Anterior vena cava (tissue), 1 donor: ENCODE measurements around a stretch of chr21.

- PRO-cap = no peak
Observed at GRCh38 chr21:35203237-35203738, 154.2 kb upstream of the RUNX1 start.

DNA sequence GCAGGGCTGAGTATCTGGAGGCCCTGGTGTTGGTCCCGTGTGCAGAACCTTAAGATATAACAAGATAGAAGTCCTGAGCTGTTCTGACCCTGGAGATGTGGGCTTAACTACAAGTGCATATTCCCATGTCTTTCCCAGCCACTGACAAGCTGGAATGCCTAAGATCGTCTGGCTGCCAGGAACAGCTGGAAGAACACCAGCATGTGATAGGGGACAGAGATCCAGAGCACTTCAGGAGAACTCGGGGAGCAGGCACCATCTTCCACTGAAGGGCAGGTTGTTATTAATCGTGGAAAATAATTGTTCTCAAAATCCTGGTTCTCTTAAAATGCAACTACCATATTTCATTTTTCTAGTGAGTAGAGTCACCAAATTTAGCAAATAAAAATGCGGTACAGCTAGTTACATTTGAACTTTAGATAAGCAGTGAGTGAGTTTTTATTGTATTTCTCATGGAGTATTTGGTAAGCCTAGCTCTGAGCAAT, 420.0 kb upstream of the RUNX1 start:
- PRO-cap = no peak

DNA sequence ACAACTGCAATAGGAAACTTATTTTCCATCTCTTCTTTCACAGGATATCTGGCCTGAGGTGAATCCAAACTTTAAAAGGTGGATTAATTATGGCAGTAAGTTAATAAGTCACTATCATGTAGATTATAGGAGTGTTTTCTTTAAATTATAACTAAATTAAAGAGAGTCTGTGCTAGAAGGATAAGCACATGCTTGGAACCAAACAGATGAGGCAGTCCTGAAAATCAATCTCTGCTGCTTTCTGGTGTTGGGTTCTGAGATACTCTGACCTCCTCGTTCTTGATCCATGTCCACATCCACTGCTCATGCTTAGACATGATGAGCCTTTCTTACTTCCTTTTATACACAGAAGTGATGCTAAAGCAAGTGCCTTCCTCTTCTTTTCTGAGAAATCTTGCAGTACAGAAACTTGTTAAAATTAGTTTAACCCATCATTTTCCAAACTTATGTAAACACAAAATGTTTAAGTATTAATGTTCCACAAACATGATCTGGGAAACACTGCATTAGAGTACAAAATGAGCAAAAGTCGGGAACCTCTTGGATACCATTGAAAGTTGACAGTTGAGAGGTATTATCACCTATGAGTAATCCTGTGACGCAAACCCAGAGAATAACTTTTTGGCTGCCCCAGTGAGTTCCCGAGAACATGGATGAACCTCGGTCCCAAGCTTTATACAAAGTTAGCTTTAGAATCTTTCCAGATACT, 429.1 kb upstream of the RUNX1 start:
- PRO-cap = unidirectional peak, plus-strand start at position 644 of the sequence

DNA sequence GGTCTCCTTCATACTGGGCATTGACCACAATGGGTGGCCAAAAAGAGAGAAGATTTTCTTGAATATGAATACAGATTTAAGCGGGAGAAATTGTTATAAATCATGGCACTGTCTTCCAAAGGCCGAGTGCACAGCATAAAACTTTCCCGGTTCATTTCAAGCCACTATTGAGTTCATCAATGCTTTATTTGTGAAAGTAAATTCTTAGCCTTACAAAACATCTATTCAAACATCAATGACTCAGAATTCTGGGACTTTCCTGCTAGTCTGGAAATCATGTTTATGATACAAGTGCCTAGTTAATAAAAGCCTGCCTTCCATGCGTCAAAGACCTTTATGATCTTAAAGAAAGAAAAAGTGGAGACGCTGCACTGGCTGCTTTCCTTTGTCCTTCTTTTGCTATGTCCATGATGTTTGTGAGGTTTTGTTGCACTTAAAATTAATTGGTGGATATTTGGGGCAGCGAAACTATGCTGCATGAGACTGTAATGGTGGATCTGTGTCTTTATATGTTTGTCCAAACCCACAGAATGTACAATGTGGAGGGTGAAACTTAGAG, 137.7 kb downstream of the SETD4 start:
- PRO-cap = no peak

- PRO-cap = no peak
Observed at GRCh38 chr21:36004492-36004908, 55.8 kb downstream of the SETD4 start.

GRCh38 chr21:36065524-36065869, 4.3 kb upstream of the CBR1 start:
- PRO-cap = no peak

- PRO-cap = no peak
Observed at GRCh38 chr21:36078996-36079572, 9.3 kb downstream of the CBR1 start.

DNA sequence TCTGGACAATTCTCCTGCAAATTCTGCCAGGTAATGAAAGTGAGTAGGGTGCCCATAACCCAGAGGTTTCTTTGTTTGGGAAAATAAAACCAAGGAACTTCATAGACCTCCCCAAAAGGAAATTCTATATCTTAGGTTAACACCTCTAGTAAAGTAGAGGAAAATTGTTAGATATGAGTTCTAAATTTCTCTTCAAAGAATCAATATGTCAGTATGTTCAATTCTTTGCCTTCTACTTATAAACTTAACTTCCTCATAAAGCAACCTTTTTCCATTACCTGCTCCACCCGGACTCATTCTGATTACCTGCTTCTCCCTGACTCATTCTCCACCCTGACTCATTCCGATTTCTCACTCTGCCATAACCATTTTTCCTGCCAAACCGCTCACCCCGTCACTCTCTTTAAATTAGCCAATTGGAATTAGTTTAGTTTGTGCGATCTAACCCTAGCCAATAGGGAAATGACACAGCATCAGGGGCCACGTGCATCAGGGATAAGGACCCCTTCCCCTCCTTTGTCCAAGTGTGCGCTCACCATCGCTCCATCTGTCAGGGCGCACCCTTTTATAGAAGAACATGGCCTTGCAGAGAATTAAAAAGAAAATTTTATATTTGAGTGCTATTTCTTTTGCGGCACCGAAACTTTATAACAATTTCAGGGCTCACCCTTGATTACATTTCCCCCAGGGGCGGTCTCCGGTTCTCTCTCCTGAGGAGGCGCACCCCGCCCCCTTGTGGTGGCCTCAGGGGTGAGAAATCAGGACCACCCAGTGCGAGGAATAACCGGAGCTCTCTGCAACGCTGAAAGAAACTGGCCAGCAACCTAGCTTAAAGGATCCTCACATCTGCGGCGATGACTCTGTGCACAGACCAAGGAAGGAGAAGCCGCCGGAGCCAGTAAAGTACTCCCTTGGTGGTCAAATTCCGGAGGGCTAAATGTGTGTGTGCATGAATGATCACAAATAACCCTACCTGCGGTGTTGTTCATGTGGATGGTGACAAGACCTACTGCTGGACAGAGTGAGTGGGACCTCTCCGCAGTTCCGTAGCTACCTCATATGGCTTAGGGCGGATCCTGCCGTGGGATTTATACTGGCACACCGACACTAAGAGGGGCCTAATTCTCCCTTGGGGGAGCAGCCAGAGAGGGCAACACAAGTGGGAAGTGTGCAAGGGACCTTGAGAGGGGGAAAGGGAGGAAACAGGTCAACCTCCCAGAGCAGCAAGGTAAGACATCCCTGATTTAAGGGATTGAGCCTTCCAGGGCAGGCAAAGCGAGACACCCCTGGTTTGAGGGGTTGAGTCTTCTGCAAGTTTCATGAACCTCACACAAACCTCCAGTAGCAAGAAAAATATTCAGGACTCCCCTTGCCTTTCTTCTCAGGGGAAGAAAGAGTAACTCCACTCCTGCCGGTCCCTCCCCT, 30.3 kb upstream of the CBR3 start:
- PRO-cap = no peak

- PRO-cap = unidirectional peak, minus-strand start at chr21:36130303
Observed at GRCh38 chr21:36129945-36130583, 4.8 kb upstream of the CBR3 start.

DNA sequence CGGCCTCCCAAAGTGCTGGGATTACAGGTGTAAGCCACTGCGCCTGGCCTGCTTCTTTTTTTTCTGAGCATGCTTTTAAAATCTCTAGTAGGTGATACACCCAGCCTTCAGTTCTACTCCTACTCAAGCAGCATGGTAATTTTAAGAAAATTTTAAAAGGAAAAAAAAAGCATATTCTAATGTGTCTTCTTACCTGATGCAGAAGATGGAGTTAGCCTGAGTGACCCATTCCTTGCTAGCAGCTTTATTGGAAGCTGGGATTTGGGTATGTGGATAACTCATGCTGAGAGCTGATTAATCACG, 31.2 kb downstream of the DOP1B start:
- PRO-cap = no peak

GRCh38 chr21:36277814-36278484, 42.0 kb upstream of the MORC3 start:
- PRO-cap = no peak

- PRO-cap = unidirectional peak, minus-strand start at chr21:36298278; bidirectional peak, plus-strand start at chr21:36298421, minus-strand start at chr21:36298278
Observed at GRCh38 chr21:36297754-36298585, 22.0 kb upstream of the MORC3 start.

GRCh38 chr21:36692553-36693431, 6.1 kb upstream of the SIM2 start:
- PRO-cap = no peak

DNA sequence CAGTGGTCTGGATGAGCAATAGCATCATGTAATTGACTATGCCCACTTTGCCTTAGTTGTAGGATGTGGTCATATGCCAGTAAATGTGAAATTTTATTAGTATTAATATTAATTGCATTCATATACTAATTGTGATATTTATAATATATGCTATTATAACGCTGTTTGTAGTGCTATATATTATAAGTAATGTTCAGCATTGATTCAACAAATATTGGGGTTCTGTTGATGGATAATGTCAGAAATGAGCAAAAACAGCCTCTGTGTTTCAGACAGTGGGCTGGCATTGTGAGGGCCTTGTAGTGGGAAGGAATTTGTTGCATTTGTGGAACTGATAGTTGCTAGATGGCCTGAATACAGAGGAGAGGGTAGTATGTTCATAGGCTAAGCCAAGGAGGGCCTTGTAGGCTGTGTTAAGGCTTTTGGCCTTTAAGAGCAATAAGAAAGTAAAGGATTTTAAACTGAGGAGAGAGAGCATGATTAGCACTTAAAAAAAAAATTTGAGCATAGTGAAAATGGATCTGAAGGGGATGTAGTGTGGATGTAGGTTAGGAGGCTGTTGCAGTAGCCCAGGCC, 30.5 kb downstream of the TTC3 start:
- PRO-cap = no peak

DNA sequence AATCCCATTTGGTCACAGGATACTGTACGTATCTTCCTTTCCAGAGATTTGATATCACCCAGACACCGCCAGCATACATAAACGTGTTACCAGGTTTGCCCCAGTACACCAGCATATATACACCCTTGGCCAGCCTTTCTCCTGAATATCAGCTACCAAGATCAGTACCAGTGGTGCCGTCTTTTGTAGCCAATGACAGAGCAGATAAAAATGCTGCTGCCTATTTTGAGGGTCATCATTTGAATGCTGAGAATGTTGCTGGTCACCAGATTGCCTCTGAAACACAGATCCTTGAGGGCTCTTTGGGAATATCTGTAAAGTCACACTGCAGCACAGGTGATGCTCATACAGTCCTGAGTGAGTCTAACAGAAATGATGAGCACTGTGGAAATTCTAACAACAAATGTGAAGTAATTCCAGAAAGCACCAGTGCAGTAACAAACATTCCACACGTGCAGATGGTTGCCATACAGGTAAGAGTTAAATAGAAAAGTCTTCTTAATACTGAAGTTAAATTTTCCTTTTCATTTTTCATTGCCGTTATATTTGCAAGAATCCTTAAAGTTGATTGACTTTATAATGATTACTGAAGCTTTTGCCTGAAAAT, 93.2 kb downstream of the TTC3 start:
- PRO-cap = no peak

DNA sequence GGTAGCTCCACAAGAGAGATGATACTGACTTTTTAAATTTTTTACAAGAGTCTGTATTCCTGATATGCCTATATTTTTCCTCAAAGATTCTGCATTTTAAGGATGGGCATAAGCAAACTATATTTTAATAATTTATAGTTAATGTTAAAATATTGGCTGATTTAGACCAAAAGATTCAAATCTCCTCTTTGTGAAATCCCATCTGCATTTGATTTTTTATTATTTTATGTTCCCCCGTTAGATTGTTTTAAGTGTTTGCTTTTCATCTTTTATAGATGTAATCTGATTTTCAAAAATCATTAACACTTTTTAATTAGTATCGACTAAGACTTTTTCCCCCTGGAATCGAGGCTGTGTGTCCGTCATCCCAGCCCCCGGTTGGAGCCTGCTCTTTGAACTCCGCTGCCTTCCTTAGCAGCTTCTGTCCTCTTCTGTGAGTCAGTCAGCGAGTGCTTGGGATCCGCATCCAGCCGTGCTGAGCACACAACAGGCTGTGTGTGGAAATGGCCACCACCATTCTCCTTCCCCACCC, 65.1 kb downstream of the VPS26C start:
- PRO-cap = no peak

DNA sequence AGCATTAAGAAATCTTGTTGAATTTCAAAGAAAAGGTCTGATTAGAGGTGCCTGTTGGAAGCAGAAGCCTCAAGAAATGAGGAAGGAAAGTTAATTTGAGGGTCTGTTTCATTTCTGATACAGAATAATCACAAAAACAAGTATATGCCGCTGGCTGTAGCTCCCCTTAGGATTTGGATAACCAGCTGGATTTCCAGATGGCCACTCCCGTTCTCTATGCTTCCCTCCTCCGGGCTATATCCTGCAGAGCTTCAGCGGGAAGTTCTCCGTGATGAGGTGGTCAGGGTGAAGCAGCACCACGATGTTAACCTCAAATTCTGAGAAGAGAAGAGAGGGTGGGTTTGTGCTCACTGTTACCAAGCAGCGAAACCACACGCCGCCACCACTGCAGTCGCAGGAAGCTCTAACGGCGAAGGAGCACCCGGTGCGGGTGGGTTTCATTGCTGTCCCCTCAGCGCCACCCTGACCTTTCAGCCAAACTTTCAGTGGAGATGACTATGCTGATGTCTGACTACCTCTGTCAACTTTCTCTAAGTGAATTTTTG, 41.8 kb downstream of the VPS26C start:
- PRO-cap = no peak

GRCh38 chr21:37436504-37437138, 70.0 kb downstream of the DYRK1A start:
- PRO-cap = no peak

GRCh38 chr21:37499754-37500182, 133.2 kb downstream of the DYRK1A start:
- PRO-cap = no peak

DNA sequence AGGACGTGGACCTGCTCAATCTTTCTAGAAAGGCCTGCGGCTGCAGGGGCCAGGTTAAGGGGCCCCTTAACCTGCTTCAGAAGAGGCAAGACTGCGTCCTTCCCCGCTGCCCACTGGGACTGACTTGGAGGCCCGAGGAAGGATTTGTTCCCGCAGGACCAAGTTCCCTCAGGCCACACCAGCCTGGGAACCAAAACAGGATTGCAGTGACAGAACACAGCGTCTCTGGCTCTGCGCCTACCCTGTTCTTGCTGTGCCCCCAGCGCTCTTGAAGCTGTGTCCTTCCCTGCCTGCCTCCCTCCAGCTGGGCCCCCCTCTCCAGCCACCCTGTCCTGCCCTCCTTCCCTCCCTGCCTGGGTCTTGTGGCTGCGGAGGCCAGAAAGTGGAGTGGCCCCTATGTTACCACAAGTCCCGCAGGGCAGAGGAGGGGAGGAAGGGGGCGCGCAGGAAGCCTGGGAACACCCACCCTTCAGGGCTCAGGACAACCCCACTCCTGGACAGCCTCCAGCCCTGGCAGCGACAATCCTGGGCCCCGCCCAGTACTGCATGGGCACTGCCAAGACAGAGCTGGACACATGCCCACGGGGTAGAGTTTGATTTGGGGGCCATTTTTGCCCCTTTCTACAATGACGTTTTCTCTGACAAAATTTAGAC, 164.9 kb downstream of the DYRK1A start:
- PRO-cap = unidirectional peak, minus-strand start at position 115 of the sequence